PFSK-1 (cell line): ENCODE results near the genes IFT46 and CXCR5.

DNA sequence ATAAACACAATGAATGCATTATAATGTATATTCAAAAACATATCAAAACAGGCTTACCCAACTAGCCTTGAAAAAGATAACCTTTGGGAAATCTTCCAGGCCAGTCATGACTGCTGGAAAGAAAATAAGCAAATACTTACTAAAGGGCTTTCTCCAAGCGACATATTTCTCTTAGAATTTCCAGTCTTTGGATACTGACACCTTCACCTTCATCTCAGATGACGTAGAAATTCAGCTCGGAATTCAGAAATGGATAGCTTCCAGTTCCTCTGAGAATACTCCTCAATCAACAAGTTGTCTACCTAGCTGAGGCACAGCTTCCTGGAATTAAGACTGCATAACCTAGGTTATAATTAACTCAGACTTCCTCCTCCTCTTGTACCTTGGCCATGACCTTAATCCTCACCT, 17.2 kb downstream of the ATP5MG start:
- RRBS, result no CpG with 5 or more reads among the region's 3 CpGs

DNA sequence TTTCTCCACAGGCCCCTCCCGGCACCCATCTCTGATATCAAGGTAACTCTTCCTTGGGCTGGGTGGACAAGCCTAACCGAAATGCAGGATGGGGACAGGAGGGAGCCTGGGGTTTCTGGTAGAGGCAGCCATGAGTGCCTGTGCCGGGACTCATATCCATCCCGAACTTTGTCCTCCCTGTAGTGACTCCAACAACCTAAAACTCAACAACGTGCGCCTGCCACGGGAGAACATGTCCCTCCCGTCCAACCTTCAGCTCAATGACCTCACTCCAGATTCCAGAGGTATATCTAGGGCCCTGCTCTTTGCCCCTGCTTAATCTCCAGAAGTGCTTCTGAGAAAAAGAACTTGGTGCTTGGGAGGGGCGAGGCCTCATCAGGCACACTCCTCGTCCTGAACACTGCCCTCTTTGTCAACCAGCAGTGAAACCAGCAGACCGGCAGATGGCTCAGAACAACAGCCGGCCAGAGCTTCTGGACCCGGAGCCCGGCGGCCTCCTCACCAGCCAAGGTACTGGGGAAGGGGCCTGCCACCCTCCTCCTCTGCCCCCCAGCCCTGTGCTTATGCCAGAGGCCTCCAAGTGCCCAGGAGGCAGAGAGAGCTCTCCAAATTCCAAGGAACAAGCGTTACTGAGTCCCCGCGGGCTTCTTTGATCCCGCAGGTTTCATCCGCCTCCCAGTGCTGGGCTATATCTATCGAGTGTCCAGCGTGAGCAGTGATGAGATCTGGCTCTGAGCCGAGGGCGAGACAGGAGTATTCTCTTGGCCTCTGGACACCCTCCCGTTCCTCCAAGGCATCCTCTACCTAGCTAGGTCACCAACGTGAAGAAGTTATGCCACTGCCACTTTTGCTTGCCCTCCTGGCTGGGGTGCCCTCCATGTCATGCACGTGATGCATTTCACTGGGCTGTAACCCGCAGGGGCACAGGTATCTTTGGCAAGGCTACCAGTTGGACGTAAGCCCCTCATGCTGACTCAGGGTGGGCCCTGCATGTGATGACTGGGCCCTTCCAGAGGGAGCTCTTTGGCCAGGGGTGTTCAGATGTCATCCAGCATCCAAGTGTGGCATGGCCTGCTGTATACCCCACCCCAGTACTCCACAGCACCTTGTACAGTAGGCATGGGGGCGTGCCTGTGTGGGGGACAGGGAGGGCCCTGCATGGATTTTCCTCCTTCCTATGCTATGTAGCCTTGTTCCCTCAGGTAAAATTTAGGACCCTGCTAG, 3.3 kb downstream of the TMEM25 start:
- RRBS, result no CpG with 5 or more reads among the region's 30 CpGs

- RRBS, result no CpG with 5 or more reads among the region's 21 CpGs
Observed at GRCh38 chr11:118565824-118566335, at the start of gene IFT46. Gene IFT46, minus strand, starts transcription at chr11:118565931.

DNA sequence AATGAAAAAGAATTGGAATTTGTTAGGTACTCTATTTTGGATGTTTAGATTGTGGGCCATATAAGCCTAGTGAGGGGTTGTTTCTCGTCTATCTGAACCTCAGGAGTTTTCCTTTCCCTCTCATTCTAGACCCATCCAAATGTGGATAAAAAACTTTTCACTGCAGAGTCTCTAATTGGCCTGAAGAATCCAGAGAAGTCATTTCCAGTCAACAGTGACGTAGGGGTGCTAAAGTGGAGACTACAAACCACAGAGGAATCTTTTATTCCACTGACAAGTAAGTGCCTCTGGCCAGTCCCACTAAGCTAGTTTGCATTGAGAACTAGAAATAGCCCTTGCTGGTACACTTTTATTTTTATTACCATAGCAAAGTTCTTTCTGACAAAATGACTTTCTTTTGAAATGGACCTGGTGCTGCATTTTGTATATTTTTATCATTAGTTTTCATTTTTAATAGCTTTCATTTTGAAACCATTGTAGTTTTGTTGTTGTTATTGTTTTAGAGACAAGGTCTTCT, 14.8 kb upstream of the PHLDB1 start:
- RRBS, result no CpG with 5 or more reads among the region's 2 CpGs

GRCh38 chr11:118601126-118602245, 5.9 kb upstream of the PHLDB1 start:
- RRBS, result no CpG with 5 or more reads among the region's 14 CpGs

GRCh38 chr11:118605362-118605917, 2.0 kb upstream of the PHLDB1 start:
- RRBS, result no CpG with 5 or more reads among the region's 8 CpGs

GRCh38 chr11:118606113-118606548, 1.3 kb upstream of the PHLDB1 start:
- RRBS, result no CpG with 5 or more reads among the region's 5 CpGs

DNA sequence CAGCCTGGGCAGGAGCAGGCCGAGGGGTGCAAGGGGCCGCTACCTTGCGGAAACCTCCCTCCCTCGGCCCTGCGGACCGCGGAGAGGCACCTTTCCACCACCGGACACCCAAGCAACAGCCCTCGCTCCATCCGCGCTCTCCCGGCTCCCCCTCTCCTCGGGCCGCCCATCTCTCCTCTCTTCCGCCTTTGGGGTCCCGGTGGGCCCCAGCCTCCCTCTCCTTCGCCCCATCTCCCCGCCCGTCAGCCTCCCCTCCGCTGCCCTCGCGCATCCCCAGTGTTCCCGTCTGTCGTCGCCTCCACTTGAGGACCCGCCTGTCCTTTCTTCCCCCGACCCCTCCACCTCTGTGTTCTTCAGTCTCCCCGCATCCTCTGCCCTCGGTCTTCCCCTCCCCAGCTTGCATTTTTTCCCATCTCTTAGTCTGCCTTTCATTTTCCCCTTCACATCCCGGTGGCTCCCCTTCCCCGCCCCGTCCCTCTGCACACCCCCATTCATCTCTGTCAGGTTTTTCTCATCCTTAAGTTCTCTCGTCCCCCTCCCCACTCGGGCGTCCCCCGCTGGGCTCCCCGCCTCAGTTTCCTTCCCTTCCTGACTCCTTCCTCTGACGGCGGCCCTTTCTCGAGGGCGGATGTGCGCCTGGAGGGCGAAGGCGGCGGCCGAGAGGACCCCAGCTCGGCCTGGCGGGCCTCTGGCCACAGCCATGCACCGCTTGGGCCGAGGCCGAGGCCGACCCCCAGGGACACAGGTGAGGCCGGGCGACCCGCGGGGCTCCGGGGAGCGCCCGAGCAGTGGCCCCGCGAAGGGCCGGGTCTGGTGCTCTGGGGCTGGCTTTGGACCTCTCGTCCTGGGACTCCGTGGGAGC, 2.6 kb downstream of the PHLDB1 start:
- RRBS, result 94% methylated on average over 12 of the region's 64 CpGs

- RRBS, result no CpG with 5 or more reads among the region's 9 CpGs
Observed at GRCh38 chr11:118729688-118730446, 50.4 kb upstream of the TREH start.

DNA sequence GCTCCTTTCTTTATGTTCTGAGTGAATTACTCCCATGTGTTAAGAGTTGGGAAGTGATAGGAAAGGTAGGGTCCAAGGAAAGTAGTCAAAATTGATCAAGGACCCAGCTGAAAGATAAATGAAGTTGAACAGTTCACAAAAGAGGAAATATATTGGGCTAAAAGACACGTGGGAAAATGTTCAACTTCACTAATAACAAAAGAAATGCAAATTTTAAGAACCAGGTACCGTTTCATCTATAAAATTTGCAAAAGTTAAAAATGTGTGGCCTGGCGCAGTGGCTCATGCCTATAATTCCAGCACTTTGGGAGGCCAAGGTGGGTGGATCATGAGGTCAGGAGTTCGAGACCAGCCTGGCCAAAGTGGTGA, 32.0 kb upstream of the DDX6 start:
- RRBS, result no CpG with 5 or more reads among the region's 4 CpGs

DNA sequence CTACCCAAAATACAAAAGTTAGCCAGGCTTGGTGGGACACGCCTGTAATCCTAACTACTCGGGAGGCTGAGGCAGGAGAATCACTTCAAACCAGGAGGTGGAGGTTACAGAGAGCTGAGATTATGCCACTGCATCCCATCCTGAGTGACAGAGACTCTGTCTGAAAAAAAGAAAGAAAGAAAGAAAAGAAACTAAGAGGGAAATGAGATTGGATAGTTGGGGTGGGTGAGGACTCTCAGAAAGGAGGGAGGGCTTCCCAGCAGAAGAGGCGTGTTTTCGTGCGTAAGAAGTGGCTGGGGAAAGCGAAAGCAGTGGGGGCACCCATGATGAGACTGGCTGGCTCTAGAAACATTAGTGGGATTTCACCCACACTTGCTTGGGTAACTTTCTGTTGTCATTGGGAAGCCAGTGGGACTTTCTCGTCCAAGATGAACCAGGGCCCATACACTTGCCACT, 42.4 kb upstream of the CXCR5 start:
- RRBS, result no CpG with 5 or more reads among the region's 7 CpGs

GRCh38 chr11:118883379-118884406, at the start of gene CXCR5:
Gene CXCR5, plus strand, starts transcription at chr11:118883892.
- RRBS, result no CpG with 5 or more reads among the region's 20 CpGs

- RRBS, result no CpG with 5 or more reads among the region's 16 CpGs
Observed at GRCh38 chr11:118896348-118897064, 12.8 kb downstream of the CXCR5 start.

DNA sequence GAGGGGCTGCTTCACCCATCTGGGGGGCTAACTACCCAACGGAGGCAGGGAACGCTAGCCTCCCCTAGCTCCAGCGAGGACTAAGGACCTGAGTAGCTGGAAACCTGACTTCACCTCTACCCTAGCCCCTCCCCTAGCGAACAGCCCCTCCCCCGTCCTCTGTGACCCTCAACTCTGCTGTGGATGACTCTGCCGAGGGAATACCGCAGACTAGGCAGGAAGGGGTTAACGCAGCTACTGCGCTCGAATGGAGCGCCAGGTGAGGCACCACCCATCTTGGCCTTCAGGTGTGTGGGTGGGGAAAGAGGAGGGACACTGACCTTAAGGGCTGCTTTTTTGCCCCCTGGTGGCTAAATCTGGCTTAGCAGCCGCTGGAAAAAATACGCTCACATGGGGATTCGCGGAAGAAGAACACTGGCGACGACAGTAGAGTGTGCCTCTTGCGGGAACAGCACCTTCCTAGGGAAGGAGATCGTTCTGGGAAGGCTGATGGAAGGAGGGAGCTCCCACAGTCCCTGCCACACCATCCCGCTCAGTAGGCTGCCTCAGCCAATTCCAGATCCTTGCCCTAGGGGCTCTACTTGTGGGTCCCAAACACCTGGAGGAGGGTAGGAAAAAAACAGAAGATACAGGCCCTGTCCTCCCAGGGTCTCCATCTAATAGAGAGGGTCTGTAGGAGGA, 4.5 kb upstream of the BCL9L start:
- RRBS, result no CpG with 5 or more reads among the region's 20 CpGs

DNA sequence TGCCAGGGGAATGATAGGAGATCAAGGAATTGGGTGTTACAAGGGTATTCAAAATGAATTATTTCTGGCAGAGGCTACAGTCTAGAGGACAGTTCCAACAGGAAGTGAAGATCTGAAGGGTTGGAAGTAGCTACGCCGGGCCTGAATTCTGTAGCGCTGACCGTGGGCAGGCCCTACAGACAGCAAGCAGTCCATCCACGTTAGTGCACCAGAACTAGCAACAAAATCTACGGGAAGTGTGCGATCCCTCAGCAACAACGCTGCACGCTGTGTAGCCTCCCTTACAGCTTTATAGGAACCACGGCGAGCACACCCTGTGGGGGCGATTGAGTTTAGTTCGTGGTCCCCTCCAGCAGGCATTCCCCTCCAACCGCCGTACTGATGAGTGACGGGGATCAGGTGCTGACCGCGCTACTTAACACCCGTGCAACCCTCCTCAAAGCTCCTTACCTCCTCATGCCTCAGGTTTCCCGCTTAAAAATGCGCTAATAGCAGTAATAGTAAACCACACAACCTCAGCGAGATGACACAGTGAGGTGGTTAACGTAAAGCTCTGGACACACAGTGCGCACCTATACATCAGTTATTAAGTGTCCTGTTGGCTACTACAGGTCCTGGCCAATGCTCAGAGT, 544 bp upstream of the CENATAC start:
- RRBS, result no CpG with 5 or more reads among the region's 24 CpGs

DNA sequence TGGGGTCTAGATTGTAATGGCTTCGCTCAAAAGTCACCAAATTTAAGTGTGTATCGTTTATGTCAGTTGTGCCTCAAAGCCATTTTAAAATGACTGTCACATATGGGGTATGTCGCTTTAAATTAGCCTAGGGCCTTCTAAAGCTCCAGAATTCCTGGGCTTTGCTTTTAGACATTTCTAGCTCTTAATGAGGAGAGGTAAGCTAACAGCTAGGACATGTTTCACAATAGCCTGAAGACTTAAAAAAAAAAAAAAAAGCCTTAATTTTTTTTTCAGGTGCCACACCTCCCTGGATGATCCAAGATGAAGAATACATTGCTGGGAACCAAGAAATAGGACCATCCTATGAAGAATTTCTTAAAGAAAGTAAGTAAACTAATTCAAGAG, 3.4 kb downstream of the RPS25 start:
- RRBS, result no CpG with 5 or more reads among the region's 3 CpGs

GRCh38 chr11:119049440-119049645, 7.7 kb downstream of the HYOU1 start:
- RRBS, result no CpG with 5 or more reads among the region's 3 CpGs

GRCh38 chr11:119049646-119049895, 7.4 kb downstream of the HYOU1 start:
- RRBS, result no CpG with 5 or more reads among the region's 1 CpG

DNA sequence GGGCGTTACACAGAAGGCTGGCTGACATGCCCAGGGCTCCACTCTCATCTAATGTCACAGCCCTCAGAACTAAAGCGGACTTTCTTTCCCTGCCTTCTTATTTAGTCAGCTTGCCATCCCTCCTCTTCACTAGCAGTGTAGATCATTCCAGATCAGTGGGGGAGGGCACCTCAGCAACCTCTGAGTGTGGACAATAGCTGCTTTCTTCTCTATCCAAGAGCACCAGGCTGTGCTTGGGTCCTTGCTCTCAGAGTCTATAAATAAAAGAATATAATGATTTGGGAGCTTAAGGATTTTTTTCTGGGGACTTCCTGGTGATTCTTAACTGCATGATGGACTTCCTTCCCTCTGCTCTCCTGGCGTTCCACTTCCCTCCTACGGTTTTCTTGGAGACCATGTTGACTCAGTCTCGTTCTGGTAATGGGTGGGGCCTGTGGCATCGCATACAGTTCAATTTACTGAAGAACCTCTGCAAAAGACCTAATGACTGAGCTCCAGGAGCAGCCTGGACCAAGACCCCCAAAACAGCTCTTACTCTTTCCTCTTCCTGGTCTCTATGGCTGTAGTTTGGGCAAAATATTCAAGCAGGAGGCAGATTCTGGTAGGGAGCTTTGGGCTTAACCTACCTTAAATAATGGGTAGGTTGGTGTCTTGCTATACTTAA, 2.9 kb upstream of the HMBS start:
- RRBS, result no CpG with 5 or more reads among the region's 6 CpGs

DNA sequence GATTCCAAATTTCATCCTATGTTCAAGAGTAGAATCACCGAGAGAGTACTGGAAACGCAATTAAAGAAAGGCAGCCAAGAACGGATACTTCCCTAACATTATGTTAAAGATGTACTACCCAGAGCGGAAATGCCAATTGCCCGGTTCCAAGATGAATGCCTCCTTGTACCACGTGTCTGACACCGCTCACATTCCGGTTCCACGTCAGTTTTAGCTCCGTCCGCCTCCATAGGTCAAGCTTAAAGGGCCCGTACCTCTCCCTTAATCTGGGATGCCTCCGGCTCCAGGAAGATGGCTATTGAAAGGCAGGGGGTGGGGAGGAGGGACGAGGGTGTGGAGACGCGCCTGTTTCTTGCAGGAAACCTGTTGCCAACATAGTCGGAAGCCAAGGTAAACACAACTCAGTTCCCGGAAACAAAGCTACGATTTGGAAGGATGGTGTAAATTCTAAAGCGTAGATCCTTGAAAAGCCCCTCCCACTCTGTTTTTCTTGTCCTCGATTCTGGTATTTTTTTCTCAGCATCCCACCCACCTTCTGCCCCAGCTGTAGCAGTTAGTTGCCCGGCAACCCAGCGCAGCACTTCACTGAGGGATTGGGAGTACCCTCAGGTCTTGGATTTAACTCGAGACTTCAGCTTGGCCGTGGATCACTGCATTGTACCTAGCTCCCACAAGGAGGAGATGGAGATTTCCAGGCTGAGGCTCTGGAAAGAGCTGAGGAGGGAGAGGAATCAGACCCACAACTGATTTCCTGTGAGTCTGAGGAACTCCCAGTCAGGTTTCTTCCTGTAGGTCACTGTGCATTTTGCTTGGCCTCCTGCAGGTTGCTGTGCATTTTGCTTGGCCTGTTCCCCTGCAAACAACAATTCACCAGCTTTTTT, 573 bp upstream of the DPAGT1 start:
- RRBS, result 1% methylated on average over 8 of the region's 25 CpGs